AG08470 (cell line): ENCODE measurements around the gene DAW1.

DNA sequence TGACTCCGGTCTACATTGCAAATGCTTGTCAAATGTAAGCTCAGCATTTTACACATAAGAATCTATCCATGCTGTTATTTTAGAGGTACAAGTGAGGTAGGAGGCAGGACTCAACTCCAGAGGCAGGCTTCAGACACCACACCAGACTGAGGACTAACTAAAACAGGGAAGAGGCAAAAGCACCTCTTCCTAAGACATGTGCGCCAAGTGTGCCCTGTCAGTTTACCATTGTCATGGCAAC lies 160.2 kb downstream of the FAM124B start:
- RRBS, result no CpG with 5 or more reads among the region's 2 CpGs

- RRBS, result no CpG with 5 or more reads among the region's 4 CpGs
These were observed 87.0 kb downstream of the CUL3 start for GRCh38 chr2:224497798-224498898.

DNA sequence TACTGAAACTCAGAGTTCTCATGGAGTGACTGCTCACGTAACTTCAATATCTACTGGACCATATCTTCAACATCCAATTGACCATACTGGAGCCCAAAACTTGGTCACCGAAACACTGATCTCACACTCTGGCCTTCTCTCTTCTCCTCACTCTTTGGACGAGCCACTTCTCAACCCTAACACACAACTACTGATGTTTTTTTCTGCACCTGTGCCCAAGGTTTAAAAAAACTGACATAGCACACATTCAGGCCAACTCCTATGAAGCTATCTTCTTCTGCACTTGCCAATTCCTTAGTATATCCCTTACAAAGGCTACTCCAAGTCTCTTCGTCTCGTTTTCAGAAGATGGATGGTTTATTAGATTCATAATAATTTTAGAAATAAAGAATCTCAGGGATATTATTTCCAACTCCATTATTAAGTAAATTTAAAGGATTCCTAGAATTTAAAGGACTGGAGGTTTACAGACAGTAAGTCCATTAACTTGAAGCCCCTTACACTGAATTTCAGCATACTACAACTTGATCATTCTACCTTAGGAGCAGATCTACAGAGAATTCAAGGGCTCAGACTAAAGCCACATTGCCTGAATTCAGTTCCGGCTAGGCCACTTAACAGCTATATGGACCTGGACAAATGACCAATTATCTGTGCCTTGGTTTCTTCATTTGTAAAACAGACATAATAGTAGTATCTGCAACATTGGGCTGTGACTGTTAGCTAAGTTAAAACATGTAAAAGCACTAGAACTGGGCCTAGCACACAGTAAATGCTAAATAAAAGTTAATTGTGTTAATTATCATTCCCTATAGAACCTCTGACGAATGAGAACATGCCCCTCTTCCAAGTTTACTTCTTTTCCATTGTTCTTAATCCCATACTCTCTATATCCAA lies 31.0 kb downstream of the CUL3 start:
- RRBS, result no CpG with 5 or more reads among the region's 7 CpGs

DNA sequence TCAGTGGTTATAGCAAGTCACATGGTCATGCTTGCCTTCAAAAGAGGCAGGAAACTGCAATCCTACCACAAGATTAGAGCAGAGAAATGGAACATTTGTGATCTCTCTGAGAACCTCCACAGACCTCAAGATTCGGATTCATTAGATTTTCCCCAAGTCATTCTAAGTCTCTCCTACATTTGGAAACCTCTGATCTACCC lies 48.5 kb upstream of the CCDC195 start:
- RRBS, result no CpG with 5 or more reads among the region's 1 CpG

- RRBS, result no CpG with 5 or more reads among the region's 2 CpGs
These were observed 66.0 kb upstream of the CCDC195 start for GRCh38 chr2:224782187-224782508.

- RRBS, result no CpG with 5 or more reads among the region's 6 CpGs
These were observed 119.2 kb upstream of the CCDC195 start for GRCh38 chr2:224835282-224835798.

DNA sequence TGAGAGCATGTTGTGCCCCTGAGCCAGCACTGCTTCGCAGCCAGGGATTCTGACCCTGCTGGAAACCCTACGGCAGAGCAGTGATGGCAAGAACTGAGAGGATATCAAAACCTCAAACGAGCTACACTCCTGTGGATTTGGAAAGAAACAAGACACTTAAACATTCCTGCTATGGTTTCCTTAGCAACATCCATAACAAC lies 649.1 kb downstream of the NYAP2 start:
- RRBS, result no CpG with 5 or more reads among the region's 3 CpGs

DNA sequence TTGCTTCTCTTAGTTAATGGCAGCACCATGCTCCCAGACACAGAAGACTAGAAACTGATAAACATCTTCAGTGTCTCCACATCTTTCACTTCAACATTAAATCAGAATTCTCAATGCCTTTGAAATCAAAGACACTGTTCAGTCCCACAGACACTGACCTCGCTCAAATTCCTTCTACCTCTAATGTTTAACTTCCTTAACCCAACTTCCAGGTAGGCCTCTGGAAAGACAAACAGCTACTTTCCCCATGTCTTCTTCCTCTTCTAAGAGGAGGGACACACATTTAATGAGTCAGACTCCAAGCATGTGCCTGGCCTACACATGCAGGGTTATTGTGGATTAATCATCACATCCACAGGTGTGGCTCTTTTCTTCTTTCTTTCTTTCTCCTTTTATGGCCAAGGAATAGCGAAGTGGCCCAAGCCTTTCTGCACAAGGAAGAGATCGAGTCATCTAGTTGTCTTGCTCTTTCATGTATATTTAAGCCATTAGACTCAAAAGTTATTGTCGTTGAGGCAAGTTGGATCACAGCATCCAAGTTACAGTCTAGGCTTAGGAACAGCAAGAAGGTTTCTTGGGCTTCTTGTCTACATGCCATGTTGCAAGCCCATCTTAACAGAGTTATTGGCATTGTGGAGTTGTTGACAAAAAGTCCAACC lies 387.8 kb downstream of the IRS1 start:
- RRBS, result no CpG with 5 or more reads among the region's 4 CpGs

- RRBS, result no CpG with 5 or more reads among the region's 7 CpGs
These were observed 322.3 kb downstream of the IRS1 start for GRCh38 chr2:226477201-226477789.

- RRBS, result no CpG with 5 or more reads among the region's 3 CpGs
These were observed 164.4 kb downstream of the IRS1 start for GRCh38 chr2:226635148-226635609.

DNA sequence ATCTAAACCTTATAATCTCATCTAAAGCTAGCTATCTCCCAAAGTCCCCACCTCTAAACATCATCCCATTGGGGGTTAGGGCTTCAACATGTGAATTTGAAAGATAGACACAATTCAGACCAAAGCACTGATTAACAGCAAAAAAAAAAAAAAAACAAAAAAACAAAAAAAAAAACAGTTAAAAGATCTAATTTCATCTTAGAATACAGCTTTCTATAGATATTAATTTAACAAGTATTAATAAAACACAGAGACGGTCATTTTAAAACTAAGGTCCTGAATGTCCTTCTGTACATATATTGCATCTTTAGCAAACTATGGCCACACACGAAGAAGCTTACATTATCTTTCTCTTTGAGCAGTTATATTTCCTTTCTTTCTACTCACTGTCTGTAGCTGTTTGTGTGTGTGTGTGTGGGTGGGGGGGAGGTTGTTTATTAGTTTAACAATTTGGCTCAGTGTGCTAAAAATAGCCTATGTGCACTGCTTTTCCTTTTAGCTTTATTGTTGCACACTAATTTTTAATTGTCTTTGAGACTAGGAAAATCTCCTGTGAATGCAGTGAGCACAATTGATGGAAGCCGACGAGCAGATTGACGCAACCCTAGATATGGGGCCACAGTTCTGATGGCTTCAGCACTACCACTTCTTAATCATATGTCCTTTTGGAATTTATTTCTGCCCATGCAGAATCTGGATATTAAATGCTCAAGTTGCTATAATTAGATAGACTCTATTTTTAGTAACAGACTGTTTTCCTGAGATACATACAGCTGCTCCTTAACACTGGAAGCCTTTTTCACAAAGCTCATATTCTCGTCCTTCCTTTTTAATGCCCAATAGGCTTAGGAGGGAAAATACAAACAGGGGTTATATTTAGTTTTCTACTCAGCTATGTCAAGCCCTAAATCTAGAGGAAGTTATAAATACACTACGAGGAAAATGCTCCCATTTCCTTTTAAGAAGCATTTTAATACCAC lies 109.2 kb downstream of the IRS1 start:
- RRBS, result no CpG with 5 or more reads among the region's 7 CpGs

- RRBS, result no CpG with 5 or more reads among the region's 7 CpGs
These were observed 78.0 kb downstream of the IRS1 start for GRCh38 chr2:226721468-226722082.

DNA sequence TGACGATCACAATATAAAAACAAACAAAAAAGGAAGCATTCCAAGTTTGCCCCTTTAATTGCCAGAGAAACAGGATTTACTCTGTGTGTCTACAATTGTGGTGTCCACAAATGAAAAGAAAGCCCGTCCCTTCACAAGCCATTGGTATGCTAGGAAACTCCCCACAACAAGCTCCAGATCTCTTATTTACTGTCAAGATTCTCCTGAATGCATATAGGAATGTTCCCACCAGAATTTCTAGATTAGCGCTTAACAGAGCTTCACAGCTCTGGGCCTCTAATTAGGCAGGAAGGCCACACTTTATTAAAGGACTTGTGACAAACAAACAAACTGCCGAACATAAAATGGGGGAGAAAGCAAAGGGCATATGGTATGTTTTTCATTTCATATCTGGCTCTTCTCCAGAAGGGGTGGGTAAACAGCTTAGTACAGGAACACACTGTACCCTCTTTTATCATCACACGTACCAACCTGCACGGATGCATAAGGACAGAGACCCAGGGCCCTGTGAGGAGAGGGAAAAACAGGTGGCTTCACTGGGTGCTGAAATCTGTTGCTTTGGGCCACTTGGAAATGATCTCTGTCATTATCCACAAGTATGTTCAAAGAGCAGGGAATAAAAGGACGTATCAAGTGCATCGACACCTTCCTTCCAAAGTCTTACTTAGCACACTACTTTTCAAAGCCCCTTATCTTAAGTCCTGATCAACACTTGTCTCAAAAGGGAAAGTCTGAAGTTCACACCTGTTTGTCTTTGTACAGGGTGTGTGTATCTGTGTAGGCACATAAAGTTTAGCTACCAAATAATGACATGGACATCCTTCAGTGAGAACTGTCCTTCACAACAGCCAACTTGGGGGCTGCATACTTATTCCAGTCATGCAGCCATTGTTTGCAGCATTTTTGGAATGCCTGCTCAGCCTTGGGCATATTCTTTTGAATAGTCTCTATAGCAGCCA lies 60.8 kb downstream of the IRS1 start:
- RRBS, result no CpG with 5 or more reads among the region's 8 CpGs

DNA sequence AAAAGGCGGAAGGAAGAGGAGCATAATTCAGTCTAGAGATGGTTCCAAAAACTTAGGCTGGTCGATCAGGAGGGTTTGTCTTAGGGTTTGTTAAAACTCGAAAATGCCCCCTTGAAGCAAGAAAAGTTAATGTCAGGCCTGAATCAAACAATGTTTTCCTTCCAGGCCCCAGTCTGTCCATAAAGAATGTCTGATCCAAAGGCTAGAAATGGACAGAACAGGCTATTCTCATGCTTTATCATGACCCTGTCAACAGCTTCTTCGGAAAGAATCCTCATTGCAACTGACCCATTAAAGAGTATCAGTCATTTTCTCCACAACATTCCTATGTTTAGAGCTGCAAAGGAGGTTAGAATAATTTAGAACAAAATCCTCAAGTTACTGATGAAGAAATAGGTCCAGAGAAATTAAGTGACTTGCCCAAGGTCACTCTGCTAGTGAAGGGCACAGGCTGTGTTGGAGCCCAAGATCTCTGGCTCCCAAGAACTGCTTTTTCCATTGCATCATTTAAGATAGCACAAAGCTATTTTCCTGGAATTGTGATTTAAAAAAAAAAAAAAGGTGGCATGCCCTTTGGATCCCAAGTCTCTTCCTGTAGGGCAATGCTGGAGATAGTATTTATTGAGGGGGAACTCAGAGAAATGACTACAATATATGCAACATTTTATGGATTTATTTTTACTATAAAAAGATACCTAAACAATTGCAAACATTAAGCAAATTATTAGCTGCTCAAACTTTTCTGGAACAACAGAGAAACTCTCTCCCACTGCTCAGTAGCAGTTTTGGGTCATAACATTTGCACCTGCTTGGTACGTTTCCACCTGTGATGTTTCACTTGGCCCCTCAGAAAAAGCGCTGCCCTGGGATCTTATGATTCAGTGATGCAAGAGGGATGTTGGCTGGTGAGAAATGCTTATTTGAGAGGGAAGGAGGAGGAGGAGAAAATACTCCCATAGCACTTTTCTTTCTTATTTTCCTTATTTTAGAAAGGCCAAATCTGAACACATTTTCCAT lies 9.5 kb downstream of the IRS1 start:
- RRBS, result no CpG with 5 or more reads among the region's 6 CpGs

DNA sequence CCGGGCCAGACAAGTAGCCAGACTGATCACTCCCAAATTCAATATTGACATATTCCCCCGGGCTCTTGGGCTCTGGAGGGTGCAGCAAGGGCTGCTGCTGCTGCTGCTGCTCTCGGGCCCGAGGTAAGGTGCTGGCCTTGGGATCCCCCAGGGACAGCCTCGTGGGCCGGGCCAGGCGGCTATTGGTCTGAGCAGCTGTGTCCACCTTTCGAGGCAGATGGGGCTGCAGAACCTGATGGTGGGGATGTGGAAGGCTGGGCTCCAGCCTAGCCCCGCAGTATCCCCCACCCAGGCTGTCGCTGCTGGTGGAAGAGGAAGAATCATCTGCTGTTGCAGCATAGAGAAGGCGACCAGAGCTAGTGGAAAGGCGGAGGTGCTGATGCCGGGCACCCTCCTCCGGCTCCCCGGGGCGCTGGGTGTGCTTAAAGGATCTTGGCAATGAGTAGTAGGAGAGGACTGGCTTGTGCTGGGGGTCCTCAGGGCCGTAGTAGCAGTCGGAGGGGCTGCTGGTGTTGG lies 3.6 kb downstream of the IRS1 start:
- RRBS, result 11% methylated on average over 4 of the region's 18 CpGs

- RRBS, result 1% methylated on average over 10 of the region's 21 CpGs
These were observed 345 bp downstream of the RHBDD1 start for GRCh38 chr2:226836237-226836560.

GRCh38 chr2:227765831-227766222 lies 20.1 kb downstream of the SCYGR8 start:
- RRBS, result no CpG with 5 or more reads among the region's 4 CpGs

GRCh38 chr2:227863114-227863706 lies 8.2 kb upstream of the DAW1 start:
- RRBS, result no CpG with 5 or more reads among the region's 3 CpGs

GRCh38 chr2:227871200-227872204 lies at the start of gene DAW1:
Gene DAW1, plus strand, starts transcription at chr2:227871631.
- RRBS, result 0% methylated on average over 6 of the region's 45 CpGs

- RRBS, result no CpG with 5 or more reads among the region's 6 CpGs
These were observed 16.9 kb downstream of the DAW1 start for GRCh38 chr2:227888351-227888779.